ENCODE results near the gene PIGK.

GRCh38 chr1:69120215-69120796, 447.4 kb upstream of the LRRC7 start:
- PRO-cap, 2 experiments, result no peak in any of the 2 experiments

DNA sequence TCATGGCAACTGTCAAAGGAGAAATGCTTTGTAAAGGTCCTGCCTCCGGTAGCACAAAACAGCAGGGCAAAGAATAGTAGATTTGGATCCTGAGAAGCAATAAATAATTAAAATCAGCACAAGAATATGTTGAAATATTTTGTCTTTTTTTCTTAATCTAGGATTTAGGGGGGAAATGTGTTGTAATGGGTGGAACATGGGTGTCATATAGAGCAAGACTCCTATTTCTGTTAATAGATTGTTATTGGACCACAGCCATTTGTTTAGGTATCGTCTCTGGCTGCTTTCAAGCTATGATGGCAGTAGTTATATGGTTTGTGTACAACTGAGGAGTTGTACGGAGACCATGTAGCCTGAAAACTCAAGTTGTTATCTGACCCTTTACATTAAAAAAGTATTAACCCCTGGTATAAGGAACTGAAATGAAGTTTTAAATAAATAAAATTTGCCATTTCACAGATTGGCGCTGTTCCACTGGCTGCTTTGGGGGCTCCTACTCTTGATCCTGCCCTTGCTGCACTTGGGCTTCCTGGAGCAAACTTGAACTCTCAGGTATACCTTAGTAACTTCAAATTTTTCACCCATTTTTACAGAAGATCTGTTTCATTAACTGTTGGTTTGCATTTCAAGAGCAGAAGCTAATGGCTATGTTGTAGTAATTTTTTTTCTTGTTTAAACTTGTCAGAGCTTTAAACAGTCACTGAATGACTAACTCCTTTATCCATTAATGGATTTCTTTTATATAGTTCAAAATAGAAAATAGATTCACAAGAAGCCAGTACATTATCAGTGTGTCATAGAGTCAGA, 13.3 kb downstream of the SRSF11 start:
- PRO-cap, 2 experiments, result no peak in any of the 2 experiments

DNA sequence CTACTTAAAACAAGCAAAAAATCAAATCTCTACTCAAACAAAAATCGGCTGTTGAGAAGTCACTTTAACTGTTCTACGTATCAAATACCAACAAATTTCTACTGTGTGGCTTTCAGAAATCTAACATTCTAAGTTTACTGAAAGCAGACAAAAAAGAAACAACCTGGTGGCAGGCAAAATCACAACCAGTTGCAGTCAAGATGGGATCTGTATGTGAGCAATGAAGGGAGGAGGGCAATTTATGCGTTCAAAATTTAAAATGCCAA, 1.2 kb downstream of the ANKRD13C start:
- PRO-cap, 2 experiments, result no peak in any of the 2 experiments

DNA sequence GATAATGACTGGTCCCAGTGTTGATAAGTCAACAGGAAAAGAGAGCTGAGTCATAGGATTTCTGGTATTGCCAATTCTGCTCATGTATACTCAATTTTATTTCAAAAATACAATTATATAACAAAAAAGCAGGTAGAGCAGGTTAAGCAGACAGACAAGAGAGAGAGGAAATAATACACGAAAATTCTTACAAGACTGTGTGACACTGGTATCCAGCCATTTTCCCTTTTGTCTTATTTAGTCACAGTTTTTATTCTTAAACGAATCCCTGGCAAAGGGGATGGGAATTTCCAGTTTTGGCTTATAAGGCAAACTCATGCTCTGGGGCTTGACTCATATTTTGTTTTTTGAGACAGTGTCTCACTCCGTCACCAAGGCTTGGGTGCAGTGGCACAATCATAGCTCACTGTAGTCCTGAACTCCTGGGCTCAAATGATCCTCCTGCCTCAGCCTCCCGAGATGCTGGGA, 32.0 kb downstream of the PTGER3 start:
- PRO-cap, 2 experiments, result no peak in any of the 2 experiments

DNA sequence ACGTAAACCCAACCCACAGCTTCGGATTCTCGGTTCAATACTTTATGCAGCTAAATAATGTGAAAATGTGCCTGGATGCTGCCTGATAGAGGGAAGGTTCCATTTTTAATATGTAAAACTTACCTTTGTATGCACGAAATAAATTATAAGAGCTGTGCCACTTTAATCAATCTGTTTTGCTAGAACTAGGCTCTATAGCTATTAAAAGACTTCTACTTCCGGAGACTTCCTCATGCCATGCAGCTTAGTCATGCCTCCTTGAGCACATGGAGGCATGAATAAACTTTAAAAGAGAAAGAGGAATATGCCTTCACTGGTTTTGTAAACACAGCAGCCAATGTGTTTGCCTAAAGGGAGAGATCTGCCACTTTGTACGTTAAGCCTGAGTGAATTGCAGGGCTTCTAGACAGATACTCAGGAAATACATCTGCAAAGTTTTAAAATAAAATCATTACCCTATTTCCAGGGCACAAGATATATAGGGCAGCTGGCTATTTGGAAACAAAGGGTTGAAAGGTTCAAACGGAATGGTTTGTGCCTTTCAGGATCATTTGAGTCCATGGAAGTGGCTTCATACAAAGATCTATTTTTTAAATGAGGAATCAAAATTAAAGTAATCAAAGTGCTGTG, 604.6 kb downstream of the LRRIQ3 start:
- PRO-cap, 2 experiments, result no peak in any of the 2 experiments

DNA sequence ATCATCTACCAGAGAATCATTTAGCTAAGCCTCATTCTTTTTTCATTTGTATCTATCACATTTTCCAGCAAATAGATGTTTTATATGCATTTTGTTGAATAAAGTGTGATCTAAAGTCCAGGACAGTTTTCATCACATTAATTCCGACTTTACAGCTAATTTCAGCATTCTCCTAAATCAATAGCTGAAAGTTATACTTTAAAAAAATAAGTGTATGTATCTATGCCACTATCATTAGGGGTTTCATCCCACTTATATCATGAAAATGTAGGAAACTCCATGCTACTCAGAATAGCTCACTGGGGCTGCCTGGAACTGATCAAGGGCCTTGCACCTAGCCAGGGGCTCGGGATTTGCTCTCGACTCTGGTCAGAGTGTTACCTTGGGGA, 54.4 kb downstream of the ERICH3 start:
- PRO-cap, 2 experiments, result no peak in any of the 2 experiments

DNA sequence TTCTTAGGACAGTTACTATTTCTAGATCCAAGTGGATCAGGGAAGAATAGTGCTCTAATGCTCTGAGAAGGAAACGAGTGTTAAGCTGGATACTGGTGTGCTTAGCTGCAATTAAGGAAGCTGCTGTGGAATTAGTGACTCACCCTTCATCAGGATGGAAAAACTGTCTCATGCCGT, 179.5 kb downstream of the ST6GALNAC3 start:
- PRO-cap, 2 experiments, result no peak in any of the 2 experiments

GRCh38 chr1:76268896-76269679, 194.5 kb downstream of the ST6GALNAC3 start:
- PRO-cap, 2 experiments, result no peak in any of the 2 experiments

- PRO-cap, 2 experiments, result peak in 1 of 2 experiments; most common plus-strand start chr1:77219520 (in 1)
Observed at GRCh38 chr1:77218598-77219639, at the start of gene PIGK. TSS of gene PIGK (minus strand) at chr1:77219430.

DNA sequence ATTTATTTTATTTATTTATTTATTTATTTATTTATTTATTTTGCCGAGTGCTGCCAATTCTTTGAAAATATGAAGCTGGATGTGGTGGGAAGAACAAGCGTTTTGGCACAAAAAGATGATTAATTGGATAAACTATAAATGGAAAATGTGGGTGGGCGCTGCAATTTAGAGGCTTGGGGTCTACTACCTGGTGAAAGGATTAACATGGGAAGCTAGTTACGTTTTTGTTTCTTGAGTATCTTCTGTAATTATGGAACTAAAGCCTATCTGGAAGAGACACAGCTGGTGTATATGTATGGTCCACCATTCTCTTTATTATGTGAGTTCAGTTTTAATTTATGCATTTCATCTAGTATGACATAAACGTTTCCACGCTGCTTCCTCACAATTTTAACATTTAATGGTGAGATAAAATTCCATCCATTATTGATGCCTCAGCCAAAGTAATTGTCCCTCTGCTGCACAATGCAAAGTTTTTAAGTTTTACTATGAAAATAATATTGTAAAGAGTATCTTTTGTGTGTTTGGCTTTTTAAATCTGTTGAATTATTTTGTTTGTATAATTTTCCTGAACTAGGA, 573 bp upstream of the PIGK start:
- PRO-cap, 2 experiments, result no peak in any of the 2 experiments

DNA sequence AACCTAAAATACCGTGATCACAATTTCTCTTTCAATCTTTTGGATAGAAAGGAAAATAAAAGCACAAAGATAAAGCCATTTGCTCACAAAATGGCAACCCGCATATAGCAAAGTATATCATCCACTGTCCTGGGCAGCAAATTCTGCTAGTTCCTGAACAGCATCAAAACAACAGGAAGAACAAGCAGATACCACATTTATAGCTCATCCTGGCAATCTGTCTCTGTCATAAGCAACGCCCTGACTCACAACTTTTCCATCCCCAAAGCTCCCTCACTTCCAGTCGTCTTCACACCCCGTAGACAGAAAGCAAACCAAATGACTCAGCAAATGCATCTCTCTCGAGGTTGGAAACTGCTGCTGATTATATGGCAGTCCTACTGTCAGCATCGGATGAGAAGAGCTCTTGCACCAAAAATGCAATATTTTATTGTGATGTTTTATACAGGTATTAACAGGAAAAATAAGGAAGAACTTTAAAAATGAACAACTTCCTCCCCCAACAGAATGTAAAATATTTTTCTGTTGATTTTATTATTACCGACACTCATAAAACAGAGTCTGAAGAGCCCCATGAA, 65.9 kb downstream of the AK5 start:
- PRO-cap, 2 experiments, result no peak in any of the 2 experiments

- PRO-cap, 2 experiments, result peak in 2 of 2 experiments; most common minus-strand start chr1:77942935 (in 1)
Observed at GRCh38 chr1:77942794-77943167, 36.1 kb downstream of the FUBP1 start.

GRCh38 chr1:78044547-78045053, 1.2 kb upstream of the GIPC2 start:
- PRO-cap, 2 experiments, result no peak in any of the 2 experiments

GRCh38 chr1:78082223-78082818, 36.6 kb downstream of the GIPC2 start:
- PRO-cap, 2 experiments, result no peak in any of the 2 experiments

DNA sequence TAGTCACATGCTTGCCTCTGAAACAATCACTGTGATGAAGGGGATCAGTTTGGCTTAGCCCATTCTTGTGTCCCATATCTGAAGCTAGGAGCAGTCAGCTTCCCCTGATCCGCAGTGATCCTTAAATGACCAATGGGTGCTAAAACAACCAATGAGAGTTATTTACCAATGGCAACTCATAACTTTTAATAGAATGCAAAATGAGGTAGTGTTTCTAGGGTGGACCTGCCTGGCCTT, 63.4 kb downstream of the GIPC2 start:
- PRO-cap, 2 experiments, result no peak in any of the 2 experiments

DNA sequence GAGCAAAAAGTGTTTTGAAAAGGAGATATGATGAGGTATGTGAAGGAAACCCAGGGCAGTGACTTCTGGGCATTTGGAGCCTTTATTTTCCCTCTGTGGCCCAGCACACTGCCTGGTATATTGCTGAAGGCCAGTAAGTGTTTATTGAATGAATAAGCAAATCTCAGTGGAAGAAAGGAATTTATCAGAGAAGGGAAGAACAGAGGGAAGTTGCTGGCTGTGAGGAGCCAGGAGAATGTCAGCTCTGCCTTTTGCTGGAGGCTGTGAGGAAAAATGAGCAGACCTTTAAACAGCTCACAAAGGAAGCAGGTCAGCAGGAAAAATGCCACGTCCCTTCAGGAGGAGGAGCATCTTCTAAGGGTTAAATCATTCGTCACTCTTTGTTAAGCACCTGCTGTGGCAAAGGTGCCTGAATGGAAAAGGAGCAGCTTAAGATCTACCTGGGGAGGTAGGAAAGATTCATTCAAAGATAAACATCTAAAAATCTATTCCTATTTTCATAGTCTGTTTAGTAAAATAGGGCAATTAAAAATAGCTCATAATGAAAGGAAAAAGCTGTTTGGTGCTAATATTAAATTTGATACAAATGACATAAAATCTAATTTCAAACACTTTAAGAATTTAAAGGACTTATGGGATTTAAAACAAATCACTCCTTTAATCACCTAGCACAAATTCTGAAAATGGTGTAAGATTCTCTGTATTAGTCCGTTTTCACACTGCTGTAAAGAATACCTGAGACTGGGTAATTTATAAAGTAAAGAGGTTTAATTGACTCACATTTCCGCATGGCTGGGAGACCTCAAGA, 76.1 kb downstream of the GIPC2 start:
- PRO-cap, 2 experiments, result no peak in any of the 2 experiments

GRCh38 chr1:78492426-78492789, 1.6 kb downstream of the PTGFR start:
- PRO-cap, 2 experiments, result no peak in any of the 2 experiments

GRCh38 chr1:78623493-78623896, 3.2 kb downstream of the IFI44L start:
- PRO-cap, 2 experiments, result no peak in any of the 2 experiments

DNA sequence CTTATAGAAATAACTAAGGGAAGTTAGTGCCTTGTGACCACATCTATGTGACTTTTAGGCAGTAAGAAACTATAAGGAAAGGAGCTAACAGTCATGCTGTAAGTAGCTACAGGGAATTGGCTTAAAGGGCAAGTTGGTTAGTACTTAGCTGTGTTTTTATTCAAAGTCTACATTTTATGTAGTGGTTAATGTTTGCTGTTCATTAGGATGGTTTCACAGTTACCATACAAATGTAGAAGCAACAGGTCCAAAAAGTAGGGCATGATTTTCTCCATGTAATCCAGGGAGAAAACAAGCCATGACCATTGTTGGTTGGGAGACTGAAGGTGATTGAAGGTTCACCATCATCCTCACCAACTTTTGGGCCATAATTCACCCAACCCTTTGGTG, 5.8 kb upstream of the IFI44 start:
- PRO-cap, 2 experiments, result no peak in any of the 2 experiments

DNA sequence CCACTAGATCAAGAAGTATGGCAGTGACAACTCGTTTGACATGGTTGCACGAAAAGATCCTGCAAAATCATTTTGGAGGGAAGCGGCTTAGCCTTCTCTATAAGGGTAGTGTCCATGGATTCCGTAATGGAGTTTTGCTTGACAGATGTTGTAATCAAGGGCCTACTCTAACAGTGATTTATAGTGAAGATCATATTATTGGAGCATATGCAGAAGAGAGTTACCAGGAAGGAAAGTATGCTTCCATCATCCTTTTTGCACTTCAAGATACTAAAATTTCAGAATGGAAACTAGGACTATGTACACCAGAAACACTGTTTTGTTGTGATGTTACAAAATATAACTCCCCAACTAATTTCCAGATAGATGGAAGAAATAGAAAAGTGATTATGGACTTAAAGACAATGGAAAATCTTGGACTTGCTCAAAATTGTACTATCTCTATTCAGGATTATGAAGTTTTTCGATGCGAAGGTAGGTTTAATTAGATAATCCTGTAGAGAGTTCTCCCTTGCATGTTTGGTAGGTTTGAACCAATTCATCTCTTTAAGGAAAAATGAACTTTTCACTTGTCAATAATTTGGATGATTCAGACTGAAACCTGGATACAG, 653 bp downstream of the IFI44 start:
- PRO-cap, 2 experiments, result no peak in any of the 2 experiments

Data from monocyte (primary cell).